Sciatic nerve (tissue), 1 donor: ENCODE measurements around a stretch of chr3.

DNA sequence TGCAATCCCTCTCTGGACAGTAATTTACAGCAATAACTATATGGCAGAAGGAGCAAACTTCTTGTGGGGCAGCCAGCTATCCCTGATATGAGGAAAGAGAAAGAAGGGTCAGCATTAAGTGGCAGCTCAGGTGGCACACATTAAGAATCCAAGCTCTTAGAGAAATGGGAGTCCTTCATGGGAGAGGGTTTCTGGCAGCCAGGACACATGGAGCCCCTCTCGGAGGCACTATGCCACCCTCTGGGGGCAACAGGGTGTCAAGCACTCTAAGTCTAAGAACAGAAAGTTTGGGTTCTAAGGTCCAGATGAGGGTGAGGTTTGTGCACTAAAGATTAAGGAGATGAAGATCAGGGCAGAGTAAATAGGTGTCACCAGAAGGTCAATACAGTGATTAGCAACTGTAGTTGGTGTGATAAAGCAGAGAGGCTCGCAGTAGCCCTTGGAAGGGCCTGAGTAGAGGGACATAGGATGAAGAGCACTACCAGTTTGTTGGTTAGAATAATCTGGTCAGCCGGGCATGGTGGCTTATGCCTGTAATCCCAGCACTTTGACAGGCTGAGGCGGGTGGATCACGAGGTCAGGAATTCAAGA is 89.3 kb downstream of the ST6GAL1 start:
- PRO-cap = no peak

GRCh38 chr3:187039039-187039727 is 100.1 kb downstream of the RPL39L start:
- PRO-cap = no peak

GRCh38 chr3:187042685-187043292 is 96.5 kb downstream of the RPL39L start:
- PRO-cap = no peak

GRCh38 chr3:187130705-187131326 is 8.5 kb downstream of the RPL39L start:
- PRO-cap = no peak

DNA sequence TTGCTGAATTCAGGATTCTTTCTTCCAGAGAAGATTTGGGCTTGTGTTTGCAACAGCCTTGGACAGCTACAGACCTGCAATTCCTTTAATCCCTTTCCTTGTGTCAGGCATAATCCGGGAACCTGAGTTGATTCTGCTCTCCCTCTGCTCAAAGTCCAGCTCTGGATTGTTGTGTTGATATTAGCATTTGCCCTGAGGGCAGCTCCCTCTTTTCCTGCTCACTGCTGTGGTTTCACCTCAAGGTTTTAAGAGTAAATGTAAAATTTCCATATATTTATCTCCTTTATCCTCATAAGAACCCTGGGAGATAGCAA is 23.3 kb upstream of the RTP1 start:
- PRO-cap = no peak

DNA sequence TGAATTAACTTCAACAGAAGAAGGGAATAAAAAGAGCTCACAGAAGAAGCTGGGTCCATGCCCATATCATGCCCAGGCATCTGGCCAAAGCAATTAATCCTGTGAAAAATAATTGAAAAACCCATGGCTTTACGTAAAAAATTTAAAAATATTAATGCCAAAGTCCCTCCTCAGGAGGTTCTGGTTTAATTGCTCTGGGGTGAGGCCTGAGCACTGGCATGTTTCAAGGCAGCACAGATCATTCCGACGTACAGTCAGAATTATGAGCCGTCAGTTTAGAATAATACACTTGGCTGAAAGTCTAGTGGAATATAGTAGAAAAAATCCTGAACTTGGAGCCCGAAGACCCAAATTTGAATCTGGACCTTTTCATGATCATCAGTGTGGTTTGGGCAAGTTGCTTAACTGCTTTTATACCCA is 2.1 kb downstream of the MASP1 start:
- PRO-cap = no peak

DNA sequence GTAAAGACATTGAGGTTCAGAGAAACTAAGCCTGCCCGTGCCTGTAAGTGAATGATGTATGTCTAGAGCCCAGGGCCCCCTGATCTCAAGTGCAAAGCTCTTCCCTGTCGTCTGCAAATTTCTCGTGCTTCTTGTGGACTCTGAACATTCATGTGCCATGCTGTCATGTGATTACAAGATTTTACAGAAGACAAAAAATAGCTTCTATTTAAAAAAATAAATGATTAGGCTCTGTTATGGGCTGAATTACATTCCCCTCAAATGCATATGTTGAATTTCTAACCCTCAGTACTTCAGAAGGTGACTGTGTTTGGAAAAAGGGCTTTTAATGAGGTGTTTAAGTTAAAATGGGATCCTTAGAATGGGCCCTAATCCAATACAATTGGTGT is 3.8 kb upstream of the MASP1 start:
- PRO-cap = no peak

DNA sequence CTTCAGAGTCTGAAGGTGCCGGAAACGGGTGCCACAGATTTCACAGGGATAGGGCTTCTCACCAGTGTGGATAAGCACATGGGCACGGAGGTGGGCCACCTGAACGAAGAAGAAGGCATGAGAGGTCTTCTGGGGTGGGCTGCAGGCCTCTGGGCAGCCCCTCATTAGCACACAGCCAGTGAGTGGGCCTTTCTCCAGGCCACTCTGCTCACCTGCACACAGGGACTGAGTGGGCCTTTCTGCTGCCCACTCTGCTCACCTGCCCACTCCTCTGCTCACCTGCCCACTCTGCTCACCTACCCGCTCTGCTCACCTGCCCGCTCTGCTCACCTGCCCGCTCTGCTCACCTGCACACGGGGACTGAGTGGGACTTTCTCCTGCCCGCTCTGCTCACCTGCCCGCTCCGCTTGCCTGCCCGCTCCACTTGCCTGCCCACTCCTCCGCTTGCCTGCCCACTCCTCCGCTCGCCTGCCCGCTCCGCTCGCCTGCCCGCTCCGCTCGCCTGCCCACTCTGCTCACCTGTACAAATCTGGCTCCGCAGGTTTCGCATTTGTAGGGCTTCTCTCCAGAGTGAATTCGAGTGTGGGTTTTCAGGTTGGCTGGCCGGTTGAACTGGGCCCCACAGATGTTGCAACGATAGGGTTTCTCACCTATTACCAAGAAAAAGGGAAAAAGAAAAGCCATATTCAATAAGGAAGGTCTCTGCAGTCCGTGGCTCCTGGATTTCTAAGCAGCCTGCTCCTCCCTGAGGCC is 20.1 kb downstream of the BCL6 start:
- PRO-cap = no peak

DNA sequence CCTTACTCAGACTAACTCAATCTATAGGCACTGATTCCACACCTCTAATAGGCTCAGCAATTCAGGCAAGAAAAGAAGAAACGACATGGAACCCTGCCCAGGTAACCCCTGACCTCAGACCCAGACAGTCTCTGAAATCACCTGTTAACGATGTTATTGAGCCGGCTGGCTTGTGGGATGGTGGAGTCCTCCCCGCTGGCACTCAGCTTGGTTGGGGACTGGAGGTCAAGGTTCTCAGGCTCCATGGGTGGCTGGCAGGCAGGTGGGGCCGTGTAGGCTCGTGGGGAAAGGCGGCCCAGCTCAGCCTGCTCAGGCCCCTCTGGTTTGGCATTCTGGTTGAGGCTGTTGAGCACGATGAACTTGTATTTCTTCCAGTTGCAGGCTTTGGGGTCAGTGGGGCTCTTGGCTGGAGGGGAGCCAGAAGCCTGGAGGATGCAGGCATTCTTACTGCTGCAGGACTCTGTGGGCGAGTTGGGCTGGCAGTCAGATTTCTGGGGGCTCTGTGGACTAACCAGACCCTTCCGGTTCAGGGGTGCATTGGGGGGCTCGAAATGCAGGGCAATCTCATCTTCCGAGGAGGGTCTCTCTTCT is 16.3 kb downstream of the BCL6 start:
- PRO-cap = no peak

GRCh38 chr3:187744598-187745217 is 560 bp downstream of the BCL6 start:
- PRO-cap = bidirectional peak, plus-strand start at chr3:187744959, minus-strand start at chr3:187744906

DNA sequence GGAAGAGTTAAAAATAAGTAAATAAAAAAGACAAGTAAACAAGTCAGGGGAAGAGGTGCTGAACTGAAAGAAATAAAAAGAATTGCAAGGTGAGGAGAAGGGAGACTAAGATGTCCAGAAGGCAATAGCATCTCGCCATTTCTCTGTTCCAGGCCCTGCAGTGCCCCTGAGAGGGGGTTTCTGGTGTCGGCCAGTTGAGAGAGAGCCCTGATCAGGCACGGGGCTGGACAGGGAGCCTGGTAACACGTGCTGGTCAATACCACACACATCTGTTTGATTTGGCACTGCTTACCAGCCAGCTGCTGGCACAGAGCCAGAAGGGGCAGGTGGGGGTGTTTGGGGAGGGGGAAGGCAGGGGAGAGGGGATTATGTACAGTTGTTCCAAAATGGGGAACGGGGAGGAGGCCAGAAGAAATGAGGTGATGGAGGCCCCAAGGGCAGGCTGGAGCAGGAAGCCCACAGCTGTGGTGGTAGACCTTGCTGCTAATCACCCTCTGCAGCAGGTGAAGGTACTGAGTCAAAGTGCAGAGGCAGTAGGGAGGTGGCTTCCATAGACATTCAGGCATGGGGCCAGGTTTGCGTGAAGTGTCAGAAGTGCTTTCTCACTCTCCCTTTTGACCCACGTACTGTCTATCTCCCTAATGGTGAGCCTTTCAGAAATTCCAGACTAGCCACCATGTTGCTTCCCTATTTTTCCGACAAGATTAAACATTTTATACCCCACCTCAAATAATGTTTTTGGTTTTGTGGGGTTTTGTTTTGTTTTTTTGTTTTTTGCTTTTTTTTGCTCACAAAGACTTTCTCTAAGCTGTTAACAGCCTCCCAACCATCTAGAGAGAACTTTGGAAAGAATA is 153.5 kb upstream of the LPP start:
- PRO-cap = no peak

DNA sequence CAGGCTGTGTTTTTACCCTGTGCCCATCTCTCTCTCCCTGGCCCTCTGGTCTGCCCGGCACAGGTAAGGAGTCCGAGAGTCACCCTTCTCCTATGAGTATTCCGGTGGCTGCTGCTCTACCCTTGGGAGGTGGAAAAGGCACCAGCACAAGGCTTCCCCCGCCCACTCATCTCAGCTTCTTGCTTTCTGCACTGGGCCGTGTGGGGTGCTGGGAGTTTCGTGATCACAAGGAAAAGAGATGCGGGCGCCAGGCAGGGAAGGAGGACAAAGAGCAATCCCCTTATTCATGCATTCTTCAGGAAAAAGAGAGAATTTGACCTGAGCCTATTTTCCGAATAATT is 102.3 kb upstream of the LPP start:
- PRO-cap = bidirectional peak, plus-strand start at position 232 of the sequence, minus-strand start at position 173 of the sequence

DNA sequence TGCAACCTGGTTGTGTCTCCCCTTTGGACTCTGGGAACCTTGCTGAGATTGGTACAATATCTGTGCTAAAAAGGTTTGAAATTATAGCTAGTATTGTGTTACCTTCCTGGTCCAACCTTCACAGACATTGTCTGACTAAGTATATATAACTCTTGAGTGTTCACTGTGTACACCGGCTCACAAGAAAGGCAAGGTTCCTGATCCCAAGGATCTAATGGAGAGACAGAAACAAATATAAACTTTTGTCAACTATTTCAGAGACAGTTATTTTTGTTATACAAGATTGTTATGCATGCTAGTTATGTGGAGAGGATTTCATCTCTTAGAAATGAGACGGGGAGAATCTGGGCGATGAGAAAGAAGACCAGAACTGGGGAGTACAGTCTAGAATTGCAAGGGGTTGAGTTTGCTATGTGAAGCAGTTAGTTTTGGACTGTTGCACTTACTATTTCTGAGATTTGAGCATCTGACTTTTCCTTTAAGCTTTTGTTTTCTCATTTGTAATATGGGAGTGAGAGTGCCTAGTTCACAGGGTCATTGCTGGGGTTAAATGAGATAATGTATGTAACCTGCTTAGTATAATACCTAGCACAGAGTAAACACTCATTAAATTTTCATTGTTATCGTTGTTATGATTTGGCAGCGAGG is 52.5 kb downstream of the LPP start:
- PRO-cap = no peak

DNA sequence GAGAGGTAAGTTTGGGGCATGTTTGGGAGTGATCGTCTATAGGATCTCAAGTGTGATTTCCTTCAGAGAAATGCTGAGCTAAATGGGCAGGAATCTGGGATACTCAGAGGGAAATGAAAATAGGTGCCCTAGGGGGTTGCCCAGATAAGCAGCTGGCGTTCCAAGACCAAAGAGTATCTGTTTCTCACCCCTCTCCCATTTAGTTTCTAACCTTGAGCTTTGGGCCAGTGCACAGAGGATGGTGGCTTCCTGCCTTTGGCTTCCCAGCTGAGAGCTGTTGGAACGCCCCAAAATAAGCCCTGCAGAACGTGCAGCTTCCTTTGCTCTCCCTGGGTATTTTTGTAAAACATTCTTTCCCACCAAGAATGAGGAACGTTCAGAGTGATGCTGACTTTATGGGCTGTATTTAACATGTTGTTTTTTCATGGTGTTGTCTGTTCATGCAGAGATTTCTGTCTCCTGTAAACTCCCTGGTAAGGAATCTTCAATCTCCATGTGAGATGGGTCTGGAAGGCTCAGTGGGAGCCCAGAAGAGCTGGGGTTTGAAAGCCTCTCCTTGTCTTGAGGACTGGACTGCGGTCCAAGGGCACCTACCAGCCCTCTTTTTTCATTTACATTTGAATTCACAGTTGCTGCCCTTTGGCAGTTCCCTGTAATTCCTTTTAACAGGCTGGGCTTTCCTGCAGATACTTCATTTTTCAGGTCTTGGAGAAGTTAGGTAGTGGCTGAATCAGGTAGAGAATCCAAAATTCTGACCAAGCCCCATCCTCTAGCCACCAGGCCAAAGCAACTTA is 63.8 kb downstream of the LPP start:
- PRO-cap = no peak

- PRO-cap = no peak
Observed at GRCh38 chr3:188228194-188228604, 74.2 kb downstream of the LPP start.

DNA sequence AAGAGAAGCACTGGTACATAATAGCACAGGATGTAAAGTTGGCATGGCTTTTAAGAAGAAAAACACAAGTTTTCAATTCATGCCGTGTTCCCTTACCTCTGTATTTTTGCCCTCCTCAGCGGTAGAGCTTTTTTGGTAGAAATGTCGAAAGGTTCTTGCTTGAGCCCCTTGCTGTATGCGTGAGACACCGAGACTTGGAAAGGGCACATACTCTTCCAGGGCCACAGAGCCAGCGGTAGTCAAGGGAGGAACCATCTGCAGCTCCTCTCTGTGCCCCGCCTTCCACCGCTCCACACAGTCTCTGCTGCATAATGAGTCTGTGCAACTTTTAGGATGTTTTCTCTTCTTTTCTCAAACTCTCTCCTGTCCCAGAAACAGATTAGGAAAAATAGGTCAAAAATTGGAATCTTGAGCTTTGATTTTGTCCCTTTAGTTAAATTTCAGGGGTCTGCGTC is 77.5 kb downstream of the LPP start:
- PRO-cap = no peak

DNA sequence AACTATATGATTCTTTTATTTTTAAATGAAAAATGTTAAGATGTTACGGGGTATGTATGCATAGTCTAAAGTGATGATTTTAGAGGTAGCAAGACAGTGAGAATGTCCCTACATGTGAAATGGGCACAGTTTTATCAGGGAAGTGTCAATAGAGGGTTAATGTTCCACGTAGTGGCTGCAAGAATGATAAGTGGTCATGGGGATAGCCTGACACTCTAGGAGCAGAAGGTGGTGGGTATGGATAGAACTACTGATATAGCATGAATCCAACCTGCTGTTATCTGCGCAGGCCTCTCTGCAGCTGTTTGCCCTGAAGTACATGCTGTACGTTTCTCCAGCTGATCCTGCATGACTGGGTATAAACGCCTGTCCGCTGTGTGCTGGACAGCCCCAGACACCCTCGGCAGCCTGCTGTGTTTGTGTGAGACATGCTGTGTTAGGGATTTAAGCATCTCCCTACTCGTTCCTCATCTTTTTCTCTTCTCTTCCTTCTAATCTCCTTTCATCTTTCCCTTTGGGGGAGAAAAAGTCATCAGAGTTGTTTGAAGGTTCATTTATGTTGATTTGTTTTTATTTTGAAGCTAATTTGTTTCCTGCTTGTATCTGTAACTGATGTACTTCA is 87.1 kb downstream of the LPP start:
- PRO-cap = no peak

GRCh38 chr3:188265969-188266643 is 112.1 kb downstream of the LPP start:
- PRO-cap = bidirectional peak, plus-strand start at chr3:188266379, minus-strand start at chr3:188266140; bidirectional peak, plus-strand start at chr3:188266500, minus-strand start at chr3:188266436

- PRO-cap = no peak
Observed at GRCh38 chr3:188283119-188283603, 129.2 kb downstream of the LPP start.

- PRO-cap = no peak
Observed at GRCh38 chr3:188290457-188290712, 136.4 kb downstream of the LPP start.